Hepatocyte (in vitro differentiated cells and primary cell): ENCODE data around the gene SLC25A36.

GRCh38 chr3:138832649-138833095 lies 2.1 kb downstream of the PIK3CB start:
- RAMPAGE, long total RNA: no peak
- RRBS: no CpG with 5 or more reads among the region's 20 CpGs

- RAMPAGE, long total RNA: no peak
- RRBS: no CpG with 5 or more reads among the region's 3 CpGs
Observed at GRCh38 chr3:139447924-139448556, 28.3 kb downstream of the RBP2 start.

DNA sequence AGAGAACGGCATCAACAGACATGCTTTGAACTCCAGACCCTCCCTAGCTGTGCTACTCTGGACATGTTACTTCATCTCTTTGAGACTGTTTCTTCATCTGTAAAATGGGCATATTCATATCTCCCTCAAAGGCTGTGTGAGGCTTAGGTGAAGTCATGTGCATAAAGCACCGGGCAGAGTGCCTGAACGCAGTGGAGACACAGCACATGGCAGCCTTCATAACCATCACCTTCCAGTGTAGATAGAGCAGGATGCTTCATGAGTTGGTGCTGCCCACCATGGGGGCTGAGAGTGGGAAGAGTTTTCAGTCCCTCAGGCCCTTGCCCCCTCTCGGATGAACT lies 1.2 kb downstream of the RBP1 start:
- RAMPAGE, long total RNA: no peak
- RRBS: no CpG with 5 or more reads among the region's 4 CpGs

- RAMPAGE, long total RNA: no peak
- RRBS: no CpG with 5 or more reads among the region's 6 CpGs
Observed at GRCh38 chr3:139548409-139549543, 9.2 kb upstream of the RBP1 start.

GRCh38 chr3:140941755-140942302 lies at the start of gene SLC25A36:
SLC25A36 (plus strand) TSS chr3:140941836.
- RAMPAGE, long total RNA: start-site peak on the plus strand at chr3:140941835-140941873, 174 and 80 reads in 2 replicates
- RRBS: 3% methylated on average over 20 of the region's 54 CpGs

GRCh38 chr3:141052332-141053129 lies 1.4 kb downstream of the SPSB4 start:
- RAMPAGE, long total RNA: no peak
- RRBS: 0% methylated on average over 1 of the region's 43 CpGs

DNA sequence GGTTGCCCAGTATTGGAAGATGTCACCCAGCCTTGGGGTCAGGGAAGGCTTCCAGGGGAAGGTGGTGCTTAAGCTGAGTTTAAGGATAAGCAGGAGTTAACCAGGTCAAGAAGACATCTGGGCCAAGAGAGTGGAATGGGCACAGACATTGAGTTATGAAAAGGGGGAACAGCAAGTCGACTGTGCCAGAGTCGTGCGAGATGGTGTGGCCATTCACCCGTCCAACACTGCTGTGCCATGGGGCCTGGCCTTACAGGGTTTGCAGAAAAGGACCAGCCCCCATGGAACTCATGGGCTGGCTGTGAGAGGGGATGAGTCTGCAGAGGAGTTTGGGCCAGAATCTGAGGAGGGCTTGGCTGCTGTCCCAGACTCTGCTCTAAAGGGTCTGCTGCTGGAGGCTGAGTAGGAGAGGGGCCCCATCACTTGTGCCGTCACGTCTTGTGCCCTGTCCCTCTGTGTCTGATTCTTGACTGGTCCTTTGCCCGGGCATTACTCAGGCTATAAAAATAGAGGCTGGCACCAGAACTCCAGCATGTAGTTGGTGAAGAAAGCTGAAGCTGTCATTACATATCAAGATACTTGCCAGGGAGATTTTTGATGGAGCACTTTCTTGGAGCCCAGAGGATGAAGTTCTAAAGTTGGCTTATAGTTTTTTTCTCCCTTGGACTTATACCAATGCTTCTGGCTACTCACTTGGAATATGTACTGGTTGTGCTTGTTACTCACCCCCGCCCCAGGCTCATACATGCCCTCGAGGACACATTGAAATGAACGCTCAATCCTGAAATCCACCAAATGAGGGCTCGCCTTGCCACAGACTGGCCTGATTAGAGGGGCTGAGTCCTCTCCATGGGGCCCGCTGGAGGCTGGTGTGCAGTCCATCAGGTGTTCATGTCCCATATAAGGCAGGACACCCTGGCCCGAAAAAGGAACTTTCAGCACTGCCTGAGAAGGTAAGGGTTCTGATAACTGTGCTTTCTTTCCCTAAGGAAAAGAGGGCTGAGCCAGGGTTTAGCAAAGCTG lies 10.2 kb downstream of the PXYLP1 start:
- RAMPAGE, long total RNA: no peak
- RRBS: no CpG with 5 or more reads among the region's 13 CpGs

GRCh38 chr3:141332404-141332767 lies 35.9 kb upstream of the ZBTB38 start:
- RAMPAGE, long total RNA: no peak
- RRBS: no CpG with 5 or more reads among the region's 5 CpGs

GRCh38 chr3:141403453-141404229 lies 35.3 kb downstream of the ZBTB38 start:
- RAMPAGE, long total RNA: no peak
- RRBS: no CpG with 5 or more reads among the region's 10 CpGs

GRCh38 chr3:141409216-141409870 lies 41.0 kb downstream of the ZBTB38 start:
- RAMPAGE, long total RNA: no peak
- RRBS: no CpG with 5 or more reads among the region's 5 CpGs

DNA sequence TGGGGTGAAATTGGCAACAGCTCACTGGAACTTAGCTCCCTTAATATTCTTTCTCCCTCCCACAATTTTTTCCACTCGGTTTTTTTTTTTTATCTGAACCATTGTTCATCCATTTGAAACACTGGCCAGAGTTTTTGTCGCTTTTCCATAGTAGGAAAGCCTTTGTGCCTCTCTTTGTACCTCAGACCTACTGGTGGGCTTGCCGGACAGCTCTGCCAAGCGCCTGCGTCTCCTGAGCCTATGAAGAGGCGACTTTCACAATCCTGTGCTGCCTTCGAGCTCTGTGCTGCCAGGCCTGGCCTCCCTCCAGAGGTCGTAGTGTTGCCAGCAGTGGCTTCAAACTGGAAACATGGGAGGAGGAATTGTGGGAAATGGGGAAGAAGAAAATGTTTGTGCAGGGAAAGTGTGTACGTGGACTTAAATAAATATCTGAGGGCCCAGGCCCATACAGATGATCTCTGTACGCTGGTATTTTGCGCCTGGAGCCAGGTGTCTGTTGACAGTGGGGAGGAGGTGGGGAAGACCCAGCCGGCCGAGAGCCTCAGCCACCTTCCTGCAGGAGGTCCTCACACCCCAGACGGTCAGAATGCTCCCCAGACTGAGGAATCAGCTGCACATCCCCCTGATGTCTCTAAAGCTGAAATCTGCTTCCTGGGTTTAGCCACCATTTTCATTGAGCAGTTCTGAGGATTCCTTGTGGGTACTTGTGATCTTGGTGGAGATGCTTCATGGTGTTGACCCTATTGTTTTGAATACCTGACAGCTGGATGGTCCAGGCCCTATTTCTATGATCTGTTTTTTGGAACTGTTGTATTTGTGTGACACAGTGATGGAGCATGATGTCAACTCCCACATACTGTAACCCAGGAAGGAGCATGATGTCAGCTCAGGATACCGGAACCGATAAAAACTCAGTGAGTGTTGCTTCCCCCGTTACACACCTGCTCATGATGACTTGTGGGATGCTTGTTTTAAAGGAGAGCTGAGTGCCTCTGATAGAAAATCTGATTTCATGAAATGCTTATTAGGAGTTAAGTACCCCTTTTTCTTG lies 44.7 kb downstream of the ZBTB38 start:
- RAMPAGE, long total RNA: no peak
- RRBS: no CpG with 5 or more reads among the region's 17 CpGs

DNA sequence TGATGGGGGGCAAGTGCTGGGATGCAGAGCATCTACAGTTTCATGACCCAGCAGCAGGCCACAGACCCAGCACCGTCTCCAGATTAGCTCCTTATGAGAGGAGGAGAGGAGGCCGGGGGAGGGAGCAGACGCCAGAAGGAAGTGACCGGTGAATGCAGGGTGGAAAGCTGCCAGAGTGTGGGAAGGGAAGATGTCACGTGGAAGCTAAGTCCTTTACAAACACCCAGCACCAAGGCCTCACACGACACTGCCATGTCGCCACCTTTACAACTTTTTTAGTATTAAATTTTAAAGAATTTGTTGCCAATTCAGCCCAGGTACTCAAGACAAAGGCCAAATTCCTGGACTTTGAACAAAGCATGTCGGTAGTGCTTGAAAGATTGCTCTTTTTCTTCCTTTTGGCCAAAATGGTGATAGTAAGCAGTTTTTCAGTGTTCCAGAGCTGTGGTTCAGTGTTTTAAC lies 58.1 kb downstream of the ZBTB38 start:
- RAMPAGE, long total RNA: no peak
- RRBS: no CpG with 5 or more reads among the region's 8 CpGs

DNA sequence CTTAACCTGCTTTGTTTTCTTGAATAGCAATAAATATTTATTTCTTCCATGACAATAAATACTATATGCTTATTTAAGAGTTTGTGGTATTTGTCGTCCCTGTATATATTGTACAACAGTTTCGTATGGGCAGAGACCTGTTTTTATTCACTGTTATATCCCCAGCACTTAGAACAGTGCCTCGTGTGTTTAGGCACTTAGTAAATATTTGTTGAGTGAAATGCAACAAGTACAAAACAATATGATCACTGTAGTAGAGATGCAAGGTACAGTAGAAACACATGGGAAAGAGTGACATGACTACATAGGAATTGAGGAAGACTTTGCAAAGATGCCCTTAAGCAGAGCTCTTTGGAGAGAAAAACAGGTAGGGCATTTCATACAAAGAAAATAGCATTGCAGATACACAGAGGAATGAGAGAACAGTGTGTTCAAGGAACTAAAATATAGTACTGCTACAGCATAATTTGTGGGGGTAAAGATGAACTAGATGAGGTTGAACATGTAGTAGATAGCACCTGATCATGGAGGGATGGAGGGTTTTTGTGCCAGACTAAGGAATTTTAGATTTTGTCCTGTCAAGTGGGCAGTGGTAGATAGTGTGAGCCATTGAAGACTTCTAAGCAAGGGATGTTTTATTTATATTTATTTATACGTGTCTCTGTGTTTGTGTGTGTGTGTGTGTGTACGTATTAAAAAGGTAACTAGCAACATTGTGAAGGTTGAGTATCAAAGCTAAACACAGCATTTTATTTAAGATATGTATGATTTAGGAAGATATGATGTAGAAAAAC lies 18.5 kb downstream of the RASA2 start:
- RAMPAGE, long total RNA: no peak
- RRBS: no CpG with 5 or more reads among the region's 5 CpGs

- RAMPAGE, long total RNA: no peak
- RRBS: no CpG with 5 or more reads among the region's 4 CpGs
Observed at GRCh38 chr3:141739194-141739725, 1.2 kb downstream of the RNF7 start.

GRCh38 chr3:141763026-141763393 lies 198 bp upstream of the GRK7 start:
- RAMPAGE, long total RNA: no peak
- RRBS: no CpG with 5 or more reads among the region's 7 CpGs

DNA sequence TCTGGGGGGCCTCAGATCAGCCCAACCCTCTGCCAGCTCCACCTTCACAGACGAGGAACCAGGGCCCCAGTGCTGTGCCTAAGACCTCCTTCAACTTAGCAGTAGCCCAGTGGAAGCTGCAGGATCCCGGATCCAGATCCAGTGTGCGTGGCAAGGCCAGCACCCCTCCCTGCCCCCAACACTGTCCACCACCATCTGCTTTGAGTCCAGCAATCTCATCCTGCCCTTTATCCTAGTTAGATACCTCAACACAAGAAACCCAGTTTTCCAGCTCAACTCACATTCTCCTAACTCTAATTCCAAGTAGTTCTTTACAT lies 201 bp downstream of the GRK7 start:
- RAMPAGE, long total RNA: no peak
- RRBS: no CpG with 5 or more reads among the region's 3 CpGs

DNA sequence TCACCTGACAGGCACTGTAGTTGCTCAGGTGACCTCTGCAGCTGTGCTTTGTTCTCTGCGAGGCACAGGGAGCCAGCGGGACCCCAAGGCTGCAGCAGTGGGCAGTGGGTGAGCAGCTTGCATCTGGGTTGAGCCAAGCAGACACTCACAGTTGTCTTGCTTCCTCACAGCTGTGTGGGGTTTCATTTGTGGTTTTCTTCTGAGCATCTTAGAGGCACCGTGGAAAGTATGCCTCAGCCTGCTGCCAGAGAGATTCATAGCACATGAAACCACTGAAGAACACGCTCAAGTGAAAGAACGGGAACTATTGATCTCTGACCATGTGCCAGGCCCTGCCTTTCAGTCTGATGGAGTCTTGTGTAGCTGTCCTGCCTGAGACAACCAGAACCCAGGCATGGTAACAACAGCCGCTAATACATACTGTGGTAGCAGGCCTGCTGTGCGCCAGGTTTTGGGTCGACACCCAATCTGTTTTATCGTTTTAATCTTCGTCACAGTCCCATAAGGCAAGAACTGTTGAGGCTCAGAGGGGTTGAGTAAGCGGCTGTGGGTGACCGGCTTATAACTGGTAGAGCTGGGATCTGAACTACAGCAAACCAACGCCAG lies 33.4 kb downstream of the GRK7 start:
- RAMPAGE, long total RNA: no peak
- RRBS: no CpG with 5 or more reads among the region's 13 CpGs

DNA sequence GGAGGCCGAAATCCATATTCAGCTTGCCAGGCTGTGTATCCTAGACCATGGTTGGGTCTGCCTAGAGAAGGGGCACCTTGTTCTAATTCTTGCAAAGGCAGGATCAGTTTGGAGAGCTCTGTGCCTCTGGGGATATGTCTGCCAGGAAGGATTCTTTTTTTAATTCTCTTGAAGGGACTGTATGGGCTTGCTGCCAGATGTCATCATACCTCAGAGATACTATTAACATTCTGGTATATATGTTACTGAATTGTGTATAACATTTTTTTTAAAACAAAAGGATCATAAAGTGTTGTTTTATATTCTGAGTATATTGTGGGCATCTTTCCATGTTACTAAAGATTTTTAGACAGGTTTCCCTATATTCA lies 2.4 kb downstream of the ATP1B3 start:
- RAMPAGE, long total RNA: no peak
- RRBS: no CpG with 5 or more reads among the region's 1 CpG

DNA sequence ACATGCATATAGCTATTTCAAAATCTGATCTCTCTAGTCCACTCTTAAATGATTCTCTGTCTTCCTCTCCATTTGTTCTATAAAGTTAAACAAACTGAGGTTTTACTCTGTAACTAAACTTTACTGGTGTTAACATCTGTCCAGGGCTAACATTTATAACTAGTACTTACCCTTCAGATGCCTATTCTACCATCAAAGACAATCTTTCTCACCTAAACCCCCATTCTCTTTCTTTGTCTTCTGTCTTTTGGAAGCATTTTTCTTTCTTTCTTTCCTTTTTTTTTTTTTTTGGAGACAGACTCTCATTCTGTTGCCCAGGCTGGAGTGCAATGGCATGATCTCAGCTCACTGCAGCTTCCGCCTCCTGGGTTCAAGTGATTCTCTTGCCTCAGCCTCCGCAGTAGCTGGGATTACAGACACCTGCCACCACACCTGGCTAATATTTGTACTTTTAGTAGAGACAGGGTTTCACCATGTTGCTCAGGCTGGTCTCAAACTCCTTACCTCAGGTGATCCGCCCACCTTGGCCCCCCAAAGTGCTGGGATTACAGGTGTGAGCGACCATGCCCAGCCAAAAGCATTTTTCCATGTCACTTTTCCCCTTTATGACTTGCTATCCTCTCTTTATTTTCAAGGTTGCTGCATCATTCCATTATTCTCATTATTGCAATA lies 58.9 kb downstream of the TFDP2 start:
- RAMPAGE, long total RNA: no peak
- RRBS: no CpG with 5 or more reads among the region's 4 CpGs

- RAMPAGE, long total RNA: no peak
- RRBS: no CpG with 5 or more reads among the region's 4 CpGs
Observed at GRCh38 chr3:142210542-142211183, 14.7 kb downstream of the GK5 start.